ENCODE results near the gene ARHGAP21.

DNA sequence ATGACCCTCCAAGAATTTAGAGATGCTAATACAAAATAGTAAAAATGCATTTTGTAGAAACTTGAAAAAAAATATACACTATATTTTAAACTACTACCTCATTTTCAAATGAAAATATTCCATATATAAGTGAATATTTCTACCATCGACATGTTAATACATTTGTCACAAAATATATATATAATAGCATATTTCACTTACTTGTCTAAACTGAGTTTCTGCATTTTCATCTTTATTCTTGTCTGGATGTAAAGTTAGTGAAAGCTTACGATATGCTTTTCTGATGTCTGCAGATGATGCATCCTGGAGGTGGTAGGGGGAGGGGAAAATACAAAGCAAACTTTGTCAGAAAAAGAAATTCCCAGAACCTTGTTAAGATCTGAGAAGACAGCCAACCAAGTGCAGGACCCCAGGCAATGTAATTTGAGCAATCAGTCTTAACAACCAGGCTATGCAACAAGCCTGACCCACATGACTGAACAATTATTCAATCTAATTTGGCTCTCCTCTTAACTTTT is 74.6 kb downstream of the DNAJC1 start:
- PRO-cap: no peak

- PRO-cap: unidirectional peak, minus-strand start at chr10:22253542; unidirectional peak, minus-strand start at chr10:22253607; unidirectional peak, minus-strand start at chr10:22253714
These were observed 35.7 kb upstream of the EBLN1 start for GRCh38 chr10:22253462-22254011.

DNA sequence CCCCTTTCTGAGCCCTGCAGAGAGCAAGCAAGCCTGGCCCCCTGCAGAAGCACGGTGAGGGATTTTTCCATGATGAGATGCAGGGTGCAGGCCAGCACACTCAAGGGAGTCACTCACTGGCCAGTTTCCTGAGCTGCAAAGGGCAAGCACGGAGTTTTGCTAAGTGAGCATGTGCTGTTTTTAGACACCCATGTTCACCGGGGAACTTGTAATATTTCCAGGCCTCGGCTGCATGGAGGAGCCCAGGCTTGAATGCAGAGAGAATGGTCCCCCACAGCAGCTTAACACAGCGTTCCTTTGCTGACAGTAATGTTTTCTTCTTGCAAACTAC is 176.5 kb downstream of the PIP4K2A start:
- PRO-cap: no peak

DNA sequence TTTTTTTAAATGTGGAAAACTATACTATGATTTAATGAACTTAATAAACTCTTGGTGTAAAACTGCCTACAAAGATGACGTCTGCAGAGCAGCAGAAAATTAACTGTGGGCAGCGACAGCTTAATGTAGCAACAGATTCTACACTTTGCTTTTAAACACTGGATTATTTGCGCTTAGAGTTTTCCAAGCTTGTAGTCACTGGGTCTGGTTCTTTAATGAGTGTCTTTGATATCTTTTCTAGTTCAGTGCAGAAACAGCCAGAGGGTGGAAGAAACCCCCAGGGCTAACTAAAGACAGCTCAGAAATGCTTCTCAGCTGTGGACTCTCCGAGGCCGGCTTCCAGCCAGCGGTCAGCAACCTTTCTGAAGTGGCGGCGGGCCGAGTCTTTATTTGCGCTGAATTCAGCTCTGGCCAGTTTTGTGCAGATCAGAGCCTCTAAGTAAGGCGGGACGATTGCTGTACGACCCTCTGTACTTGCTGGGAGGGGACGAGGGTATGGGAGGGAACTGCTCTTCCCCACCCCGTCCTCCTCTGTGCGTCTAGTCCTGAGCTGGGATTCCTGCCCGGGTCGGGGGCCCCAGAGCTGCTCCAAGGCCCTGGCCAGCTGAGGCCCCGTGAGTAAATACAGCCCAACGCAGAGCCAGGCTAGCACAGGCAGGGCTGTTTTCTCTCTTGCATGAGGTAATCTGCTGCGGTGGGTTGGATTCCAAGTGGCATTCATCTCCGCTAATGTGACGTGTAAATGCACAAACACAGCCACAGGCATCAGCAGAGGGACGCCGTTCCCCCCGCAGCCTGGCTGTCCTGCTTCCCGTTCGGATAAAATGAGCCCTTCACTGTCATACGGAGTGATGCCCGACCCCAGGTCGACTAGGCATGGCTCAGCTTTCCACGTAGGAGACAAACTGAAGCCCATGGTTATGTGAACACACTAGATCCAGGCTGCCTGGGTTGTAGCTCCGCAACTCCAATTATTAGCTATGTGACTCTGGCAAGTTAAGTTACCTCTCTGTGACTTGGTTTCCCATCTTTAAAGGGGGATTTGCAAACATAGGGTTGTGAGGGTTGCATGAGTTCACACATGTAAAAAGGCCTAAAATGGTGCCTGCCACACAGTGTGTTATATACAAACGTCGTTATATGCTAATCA is 159.7 kb downstream of the PIP4K2A start:
- PRO-cap: unidirectional peak, minus-strand start at position 533 of the sequence

DNA sequence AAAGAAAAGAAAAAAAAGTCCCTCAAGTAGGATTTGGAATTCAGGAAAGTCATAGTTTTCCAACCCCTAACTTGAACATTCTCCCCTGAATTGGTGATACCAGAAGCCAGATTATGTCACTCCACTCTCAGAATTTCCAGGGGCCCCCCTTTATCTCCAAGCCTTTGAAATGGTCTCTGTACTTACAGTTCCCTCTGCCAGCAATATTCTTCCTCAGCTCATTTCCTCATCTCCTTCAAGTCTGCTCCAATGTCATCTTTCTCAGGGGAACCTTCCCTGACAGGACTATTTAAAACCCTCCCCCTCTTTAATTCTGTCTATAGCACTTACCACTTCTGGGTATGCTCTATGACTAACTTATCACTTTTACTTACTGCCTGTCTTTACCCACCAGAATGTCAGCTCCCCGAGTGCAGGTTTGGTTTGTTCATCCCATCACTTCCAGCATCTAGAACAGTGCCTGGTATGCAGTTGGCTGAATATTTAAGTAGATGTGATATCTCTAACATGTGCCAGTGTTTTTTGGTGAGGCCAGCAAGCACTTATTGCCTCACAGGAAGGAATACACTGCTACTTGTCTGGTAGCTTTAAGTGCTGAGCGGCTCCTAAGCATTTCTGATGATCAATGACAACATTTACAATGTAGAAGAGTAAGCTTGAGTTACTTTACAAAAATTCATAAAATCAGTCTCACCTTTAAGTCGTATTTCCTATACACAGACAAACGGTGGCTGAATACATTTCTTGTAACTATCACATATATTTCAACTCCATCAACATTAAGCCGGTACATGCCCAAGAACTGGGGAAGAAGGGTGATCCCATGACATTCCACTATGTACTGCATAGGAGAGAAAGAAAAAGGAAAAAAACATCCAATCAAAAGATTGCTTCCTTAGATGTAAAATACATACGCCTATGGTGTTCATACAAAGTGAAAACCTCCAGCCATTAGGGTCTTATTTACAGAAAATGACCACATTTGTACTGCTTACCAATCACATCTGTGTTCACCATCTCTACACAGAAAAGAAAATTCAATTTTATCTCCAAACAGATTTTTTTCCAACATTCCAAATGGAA is 141.4 kb downstream of the PIP4K2A start:
- PRO-cap: no peak

- PRO-cap: unidirectional peak, plus-strand start at chr10:22598625
These were observed 116.0 kb downstream of the PIP4K2A start for GRCh38 chr10:22598388-22598753.

- PRO-cap: no peak
These were observed 96.1 kb downstream of the PIP4K2A start for GRCh38 chr10:22618104-22618811.

DNA sequence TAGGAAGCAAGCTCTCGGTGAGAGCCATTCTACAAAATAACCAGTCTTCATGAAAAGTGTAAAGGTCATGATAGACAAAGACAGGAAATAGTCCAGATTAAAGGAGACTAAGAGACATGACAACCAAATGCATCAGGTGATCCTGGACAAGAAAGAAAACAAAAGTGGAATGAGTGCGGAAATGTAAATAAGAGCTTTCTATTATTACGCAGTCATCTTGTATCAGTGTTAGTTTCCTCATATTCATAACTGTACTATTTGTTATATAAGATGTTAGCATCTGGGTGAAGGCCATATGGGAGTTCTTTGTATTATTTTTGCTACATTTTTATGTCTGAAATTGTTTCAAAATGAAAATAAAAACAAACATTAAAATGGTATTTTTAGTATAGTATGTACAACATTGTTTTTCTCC is 82.3 kb downstream of the PIP4K2A start:
- PRO-cap: no peak

DNA sequence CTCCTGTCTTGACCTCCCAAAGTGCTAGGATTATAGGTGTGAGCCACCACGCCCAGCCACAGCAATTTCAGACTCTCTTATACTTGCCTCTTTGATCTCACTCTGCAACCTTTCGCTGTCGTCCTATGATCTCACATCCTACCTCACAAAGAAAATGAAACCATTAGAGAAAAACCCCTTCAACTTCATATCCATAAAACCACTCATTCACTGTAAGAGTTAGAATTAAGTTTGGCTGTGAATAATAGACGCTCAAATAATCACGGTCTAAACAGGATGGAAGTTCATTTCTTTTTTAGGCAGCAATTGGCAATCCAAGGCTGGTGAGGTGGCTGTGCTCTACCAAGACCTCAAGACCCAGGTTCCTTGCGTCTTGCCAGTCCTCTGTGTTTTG is 19.0 kb upstream of the C10orf67 start:
- PRO-cap: no peak

DNA sequence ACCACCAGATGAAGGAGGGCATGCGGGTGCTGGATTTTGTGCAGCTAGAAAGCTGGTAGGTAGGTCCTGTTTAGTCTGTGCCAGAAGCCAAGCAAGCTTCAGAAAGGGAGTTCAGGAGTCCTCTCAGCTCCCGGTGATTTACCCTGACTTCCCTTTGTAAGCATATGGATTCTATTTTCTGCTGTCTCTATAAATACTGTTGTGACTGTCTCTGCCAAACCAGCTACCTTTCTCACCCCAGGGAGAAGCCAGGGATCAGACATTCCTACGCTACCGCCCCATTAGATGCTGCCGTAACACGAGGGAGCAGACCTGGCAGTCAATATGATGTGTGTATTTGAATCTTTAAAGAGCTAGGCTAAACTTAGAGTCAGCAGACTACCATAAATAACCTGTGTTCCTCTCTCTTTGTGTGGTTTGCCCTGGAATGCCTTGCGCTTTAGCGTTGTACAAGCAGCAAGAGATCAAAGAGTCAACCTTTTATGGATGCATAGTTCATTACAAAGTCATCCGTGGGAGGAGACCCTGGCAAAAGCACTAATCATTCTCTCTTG is 200.3 kb upstream of the KIAA1217 start:
- PRO-cap: no peak

GRCh38 chr10:24207540-24207864 is 1.4 kb upstream of the KIAA1217 start:
- PRO-cap: no peak

GRCh38 chr10:24255804-24256565 is 47.0 kb downstream of the KIAA1217 start:
- PRO-cap: no peak

- PRO-cap: bidirectional peak, plus-strand start at chr10:24383438, minus-strand start at chr10:24383180; bidirectional peak, plus-strand start at chr10:24384033, minus-strand start at chr10:24383873
These were observed 174.5 kb downstream of the KIAA1217 start for GRCh38 chr10:24382890-24384381.

DNA sequence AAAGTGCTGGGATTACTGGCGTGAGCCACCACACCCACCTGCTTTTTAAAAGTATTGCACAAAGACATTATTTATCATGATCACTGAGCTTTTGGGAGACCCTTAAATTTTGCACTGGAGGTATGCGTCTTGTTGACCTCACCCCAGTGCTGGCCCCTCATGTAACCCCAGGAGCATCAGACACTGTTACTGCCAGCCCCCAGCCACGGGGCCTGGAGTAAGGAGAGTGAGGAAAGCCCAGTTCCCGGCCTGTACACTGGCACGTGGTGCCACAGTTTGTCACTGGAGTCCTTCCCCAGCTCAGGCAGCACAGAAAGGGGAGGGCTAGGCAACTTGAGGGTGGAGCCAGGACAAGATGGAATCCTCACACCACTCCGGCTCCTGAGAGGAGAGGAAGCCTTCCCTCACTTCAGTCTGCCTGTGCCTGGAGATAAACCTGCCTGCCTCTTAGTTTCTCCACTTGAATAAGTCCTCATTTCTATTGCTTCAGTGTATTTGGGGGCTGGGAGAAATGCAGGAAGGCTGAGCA is 175.9 kb downstream of the KIAA1217 start:
- PRO-cap: no peak

GRCh38 chr10:24465225-24465894 is 256.4 kb downstream of the KIAA1217 start:
- PRO-cap: bidirectional peak, plus-strand start at chr10:24465731, minus-strand start at chr10:24465551

- PRO-cap: bidirectional peak, plus-strand start at chr10:24467309, minus-strand start at chr10:24467258
These were observed 256.5 kb downstream of the ARHGAP21 start for GRCh38 chr10:24467160-24467605.

GRCh38 chr10:24550790-24551114 is 172.9 kb downstream of the ARHGAP21 start:
- PRO-cap: no peak

- PRO-cap: no peak
These were observed 138.4 kb downstream of the ARHGAP21 start for GRCh38 chr10:24585292-24585772.

DNA sequence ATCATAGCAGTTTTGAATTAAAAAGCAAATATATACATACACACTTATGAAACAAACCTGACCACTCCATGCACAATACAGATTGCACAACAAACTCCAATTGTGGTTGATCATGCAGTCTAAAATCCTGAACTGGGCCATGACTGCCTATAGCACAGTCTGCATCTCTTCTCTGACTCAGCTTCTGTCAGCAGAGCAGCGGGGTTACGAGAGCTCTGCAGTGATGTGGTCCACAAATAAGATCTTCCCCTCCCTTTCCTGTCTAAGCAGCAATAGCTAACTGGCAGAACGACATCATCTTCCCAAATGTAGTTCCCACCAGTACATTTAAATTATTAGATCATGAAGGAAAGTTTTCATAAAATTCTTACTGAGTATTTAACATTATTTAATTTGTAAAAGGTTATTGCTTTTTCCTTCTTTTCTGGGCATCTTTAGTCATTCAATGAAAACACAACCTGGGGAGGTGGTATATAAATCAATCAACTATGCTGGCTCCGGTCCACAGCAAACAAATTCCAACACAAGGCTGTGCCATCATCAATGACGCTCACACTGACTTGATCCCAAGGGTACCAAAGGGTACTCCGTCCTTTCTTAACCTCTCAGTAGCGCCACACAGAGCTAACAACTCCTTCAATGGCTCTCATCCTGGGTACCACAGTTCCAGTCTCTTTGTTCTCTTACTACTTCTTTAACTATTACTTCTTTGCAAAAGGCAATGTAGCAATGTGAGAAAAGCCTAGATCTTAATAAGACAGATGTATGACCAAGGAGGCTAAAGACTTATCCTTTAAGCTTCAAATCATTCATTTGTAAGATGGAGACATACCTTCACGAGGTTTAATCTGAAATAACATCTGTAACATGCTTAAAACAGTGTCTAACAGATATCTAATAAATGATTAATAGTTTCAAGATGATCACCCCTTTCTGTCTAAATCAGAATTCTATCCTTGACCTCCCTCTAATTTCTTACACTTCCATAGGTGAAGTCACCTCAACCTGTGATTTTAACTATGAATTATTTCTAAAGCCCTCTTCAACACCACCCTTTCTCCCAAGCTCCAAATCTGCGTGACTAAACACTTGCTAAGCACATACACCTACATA is 16.9 kb downstream of the ARHGAP21 start:
- PRO-cap: unidirectional peak, minus-strand start at position 179 of the sequence

- PRO-cap: bidirectional peak, plus-strand start at chr10:24724034, minus-strand start at chr10:24723878
These were observed at the start of gene ARHGAP21 for GRCh38 chr10:24723576-24724095. Gene ARHGAP21, minus strand, starts transcription at chr10:24723887.